Umbilical cord (tissue), 2 donors: ENCODE results near the gene SLC38A4.

DNA sequence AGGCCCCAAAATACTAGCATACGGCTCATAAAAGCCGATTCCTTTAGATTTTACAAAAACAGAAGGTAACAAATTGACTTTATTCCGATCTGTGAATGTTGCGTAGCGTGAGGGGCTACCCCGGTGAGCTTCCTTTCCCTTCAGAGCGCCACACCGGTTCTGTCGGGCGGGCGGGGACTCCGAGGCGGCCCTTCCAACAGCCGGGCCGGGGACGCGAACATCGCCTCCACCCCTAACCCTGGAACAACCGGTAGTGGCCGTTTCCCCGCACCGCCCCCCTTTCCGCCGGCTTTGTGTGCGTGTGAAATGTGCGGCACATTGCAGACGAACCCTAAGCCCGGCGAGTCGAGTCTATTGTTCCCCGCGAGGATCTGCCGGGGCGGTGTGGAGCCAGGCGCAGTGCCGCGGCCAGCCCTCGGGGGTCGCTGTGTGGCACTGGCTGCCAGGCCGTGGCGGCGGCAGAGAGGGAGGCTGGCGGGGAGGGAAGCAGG lies 857 bp upstream of the ARID2 start:
- RAMPAGE, long total RNA: no peak

DNA sequence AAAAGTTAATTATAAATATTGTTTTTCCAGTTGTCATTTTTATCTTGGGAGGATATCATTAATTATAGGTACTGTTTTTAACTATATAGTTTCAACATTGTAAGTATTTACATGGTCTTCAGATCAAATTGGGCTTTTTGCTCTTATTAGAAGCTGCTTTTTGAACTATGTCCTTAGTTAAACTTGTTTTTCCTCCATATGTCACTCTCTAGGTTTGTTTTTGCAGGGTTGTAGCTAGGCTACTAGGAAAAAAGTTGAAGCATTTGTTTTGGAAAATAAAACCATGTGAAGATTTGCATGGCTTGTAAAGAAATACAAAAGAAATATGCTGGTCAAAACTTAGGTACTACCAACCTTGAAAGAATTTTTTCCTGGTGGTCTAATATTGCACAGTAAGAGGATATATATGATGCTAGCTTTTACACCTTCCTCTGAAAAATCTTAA lies 3.4 kb downstream of the ARID2 start:
- RAMPAGE, long total RNA: no peak

- RAMPAGE, long total RNA: no peak
Observed at GRCh38 chr12:45786363-45786830, 56.9 kb downstream of the ARID2 start.

DNA sequence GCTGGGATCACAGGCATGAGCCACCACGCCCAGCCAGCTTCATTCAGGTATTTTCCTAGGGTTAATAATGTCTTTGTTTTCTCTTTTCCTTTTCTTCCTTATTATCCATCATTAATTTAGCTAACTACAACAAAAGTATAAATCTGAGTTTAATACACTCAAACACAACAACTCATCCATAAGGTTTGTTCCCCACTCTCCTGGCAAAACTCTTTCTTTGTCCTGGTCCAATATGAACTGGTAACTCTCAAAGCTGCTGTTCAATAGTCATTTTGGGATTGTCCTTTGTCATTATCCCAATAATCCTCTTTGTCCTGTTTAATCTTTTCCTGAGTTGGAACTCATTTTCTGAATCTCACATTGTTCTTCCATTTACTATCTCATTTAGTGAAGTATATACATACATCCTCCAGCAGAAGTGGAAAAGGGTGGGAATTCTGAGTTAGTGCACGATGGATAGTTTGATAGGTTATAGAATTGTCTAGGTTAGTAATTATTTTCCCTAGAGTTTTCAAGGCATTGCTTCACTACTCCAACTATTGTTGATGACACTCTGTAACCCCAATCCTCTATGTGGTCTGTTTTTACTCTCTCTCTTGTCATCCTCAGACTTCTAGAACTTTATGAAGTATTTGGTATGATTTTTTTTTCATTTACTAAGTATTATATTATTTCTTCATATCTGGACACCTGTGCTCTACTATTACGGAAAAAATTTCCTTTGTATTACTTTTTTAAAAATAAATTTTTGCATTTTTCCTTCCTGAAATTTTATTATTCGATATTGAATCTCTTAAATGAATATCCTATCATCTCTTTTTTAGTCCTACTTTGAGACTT lies 53.7 kb downstream of the SCAF11 start:
- RAMPAGE, long total RNA: no peak

GRCh38 chr12:45942212-45942871 lies 48.0 kb downstream of the SCAF11 start:
- RAMPAGE, long total RNA: no peak

GRCh38 chr12:46195191-46195742 lies 73.6 kb downstream of the SLC38A1 start:
- RAMPAGE, long total RNA: no peak

DNA sequence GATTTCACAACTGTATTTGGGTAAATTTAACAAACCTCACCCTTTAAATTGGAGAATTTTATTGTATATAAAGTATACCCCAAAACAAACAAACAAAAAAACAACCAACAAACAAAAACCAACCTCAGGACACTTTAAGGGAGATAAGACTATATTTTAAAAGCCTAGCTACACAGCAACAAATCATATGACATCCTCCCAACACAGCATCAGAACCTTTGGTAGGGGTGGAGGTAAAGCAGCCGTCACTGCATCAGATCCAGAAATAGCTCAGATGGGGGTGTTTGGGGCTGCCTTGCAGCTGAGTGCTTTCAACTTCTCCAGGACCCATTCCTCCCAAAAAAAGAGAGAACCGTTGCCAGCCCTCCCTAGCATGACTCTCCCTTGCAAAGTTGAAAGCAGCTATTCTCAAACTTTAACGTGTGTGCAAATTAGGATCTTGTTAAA lies 54.2 kb downstream of the SLC38A1 start:
- RAMPAGE, long total RNA: no peak

DNA sequence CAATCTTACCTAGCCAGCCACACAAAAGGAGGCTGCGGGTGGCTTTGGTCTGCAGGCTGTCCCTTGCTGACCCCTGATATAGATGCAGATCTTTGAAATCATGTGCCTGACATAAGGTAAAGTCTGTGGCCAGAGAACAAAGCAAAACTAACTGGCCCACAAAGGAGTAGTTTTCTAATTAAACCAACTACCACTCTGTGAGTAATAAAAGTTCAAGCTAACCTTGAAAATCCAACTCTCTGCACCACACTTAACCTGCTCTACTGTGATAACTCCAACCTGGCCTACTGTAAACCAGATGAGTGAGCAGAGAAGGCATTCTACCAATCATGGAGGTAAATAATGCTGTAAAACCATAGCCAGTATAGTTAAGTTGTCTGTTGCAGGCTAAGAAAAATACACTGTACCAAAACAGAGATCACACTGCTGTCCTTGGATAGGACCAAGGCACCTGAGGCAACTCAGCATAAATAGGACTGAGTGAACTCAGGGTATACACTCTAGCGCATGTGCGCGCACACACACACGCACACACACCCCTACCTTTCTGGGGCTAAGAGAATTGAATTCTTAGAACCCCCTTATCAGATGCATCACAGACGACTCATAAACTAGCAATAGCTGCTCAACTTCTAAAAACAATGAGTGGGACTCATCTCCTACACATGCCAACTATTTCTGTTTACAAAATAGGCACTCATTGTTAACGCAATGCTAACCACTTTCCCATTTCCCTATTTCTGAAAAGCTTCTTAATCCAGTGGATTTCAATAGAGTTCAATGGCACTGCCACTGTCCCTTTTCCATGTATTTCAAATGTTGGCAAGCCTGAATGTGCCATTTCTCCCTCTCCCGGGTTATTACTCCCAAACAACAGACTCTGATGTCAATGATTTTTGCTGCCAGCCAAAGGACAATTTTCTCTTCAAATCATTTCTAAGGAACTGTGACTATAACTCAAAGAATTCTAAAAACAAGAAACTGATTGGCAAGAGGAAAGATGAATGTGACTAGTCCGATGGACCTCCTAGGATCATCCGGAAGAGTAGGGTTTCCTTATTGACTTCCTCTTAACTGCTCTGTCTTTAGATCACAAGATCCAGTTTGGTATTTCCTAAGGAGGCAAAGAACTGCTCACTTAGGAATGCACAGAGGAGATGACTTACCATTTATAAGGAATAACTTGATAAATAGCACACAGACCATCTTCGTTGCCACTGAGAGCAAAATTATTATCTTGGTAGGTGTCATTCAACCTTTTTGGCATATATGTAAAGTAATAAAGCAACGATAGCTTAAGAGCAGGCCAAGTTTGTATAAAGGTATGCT lies 48.9 kb downstream of the SLC38A1 start:
- RAMPAGE, long total RNA: no peak

- RAMPAGE, long total RNA: no peak
Observed at GRCh38 chr12:46224275-46224772, 44.5 kb downstream of the SLC38A1 start.

- RAMPAGE, long total RNA: no peak
Observed at GRCh38 chr12:46228231-46228658, 40.6 kb downstream of the SLC38A1 start.

GRCh38 chr12:46260804-46261628 lies 7.8 kb downstream of the SLC38A1 start:
- RAMPAGE, long total RNA: no peak

GRCh38 chr12:46382118-46382691 lies 9.6 kb upstream of the SLC38A2 start:
- RAMPAGE, long total RNA: no peak

- RAMPAGE, long total RNA: no peak
Observed at GRCh38 chr12:46450316-46451102, 77.9 kb upstream of the SLC38A2 start.

DNA sequence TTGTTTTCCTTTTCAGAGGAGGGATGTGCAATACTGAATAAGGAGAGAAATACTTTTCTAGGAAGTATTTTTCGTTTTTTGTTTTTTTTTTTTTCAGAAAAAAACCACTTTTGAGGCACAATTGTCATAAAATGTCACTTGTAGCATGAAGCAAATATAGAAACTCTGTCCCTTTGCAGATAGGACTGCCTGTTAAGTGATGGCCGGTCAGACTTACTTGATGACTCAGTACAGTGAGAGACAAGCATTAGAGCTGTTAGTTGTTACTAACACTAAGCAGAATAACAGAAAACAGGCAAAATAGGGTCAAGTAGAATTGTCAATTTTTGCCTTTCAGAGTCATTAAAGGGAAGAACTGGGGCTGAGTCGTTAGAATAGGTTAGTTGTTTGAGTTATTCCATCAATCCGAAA lies 168.0 kb downstream of the SLC38A4 start:
- RAMPAGE, long total RNA: no peak

- RAMPAGE, long total RNA: no peak
Observed at GRCh38 chr12:46788094-46788617, 37.6 kb downstream of the SLC38A4 start.

GRCh38 chr12:46803531-46804173 lies 22.1 kb downstream of the SLC38A4 start:
- RAMPAGE, long total RNA: no peak

DNA sequence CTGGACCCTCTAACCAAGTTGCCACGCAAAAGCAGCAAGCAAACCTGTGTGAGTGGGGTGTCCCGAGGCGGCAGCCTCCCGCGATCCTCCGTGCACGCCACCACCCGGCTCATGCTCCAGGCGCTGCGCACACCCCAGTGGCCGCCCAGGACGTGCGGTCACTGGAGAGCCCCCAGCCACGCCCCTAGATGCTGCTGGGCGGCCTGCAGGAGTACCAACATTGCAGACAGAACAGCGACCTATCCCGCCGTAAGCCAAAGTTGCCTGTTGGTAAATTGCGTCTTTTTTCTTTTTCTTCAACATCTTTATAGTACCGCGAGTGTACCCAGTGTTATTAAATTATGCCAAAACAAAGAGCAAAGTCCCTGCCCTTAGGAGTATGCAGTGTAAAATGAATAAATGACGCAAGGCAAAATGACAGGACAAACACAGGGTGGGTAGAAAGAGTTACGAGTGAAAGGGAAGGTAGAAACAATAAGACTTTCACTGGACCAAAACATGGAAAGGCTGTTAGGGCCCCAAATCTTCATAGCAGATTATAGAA lies at the start of gene SLC38A4:
TSS of gene SLC38A4 (minus strand) at position 139 of the 544 bp plus-strand sequence.
- RAMPAGE, long total RNA: start-site peak on the minus strand centred at position 118 of the sequence, 38 bp wide, 44 and 23 reads in 2 replicates

DNA sequence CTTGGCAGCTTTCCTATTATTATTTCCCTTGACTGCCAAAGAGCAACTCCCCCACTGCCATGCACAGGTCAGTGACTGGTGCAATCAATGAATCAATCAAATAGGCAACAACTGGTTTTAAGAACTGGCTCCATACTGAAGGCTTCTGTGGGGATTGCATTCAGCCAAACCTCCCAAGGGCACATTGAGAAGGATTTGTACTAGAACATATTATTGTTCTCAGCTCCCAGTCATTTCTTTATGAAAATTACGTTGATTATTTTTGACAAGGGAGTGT lies 115.3 kb upstream of the PCED1B start:
- RAMPAGE, long total RNA: no peak

GRCh38 chr12:47104747-47105480 lies 25.2 kb upstream of the AMIGO2 start:
- RAMPAGE, long total RNA: no peak

- RAMPAGE, long total RNA: no peak
Observed at GRCh38 chr12:47205812-47206239, 126.1 kb upstream of the AMIGO2 start.